Metastatic Breast Carcinoma in the Ovary (tissue), 3 donors: ENCODE measurements around a stretch of chr15.

DNA sequence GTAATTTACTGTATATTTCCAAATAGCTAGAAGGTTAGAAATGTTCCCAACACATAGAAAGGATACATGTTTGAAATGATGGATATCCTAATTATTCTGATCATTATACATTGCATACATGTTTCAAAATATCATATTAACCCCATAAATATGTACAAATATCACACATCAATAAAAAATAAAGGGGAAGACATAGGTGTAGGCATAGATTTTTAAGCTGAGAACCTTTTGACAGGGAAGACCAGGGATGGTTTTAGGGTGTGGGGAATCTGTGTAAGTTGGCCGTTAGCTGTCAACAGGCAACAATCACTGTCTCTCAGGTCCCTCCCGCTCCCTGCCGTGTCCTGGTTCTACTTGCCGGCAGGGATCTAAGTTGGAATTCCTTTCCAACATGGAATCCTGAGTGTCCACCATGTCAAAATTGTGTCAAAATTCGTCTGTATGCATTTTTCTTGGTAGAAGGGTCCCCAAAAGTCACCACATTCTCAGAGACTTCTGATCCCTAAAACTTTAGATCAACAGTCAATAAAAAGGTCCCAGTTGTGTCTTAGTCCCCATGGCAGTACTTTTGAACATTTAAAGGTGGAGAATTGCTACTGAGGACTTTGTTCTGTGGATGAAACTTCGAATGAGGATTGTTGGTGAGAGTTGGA is 122.2 kb downstream of the IGF1R start:
- PRO-cap, 3 experiments, result no peak in any of the 3 experiments

GRCh38 chr15:98867343-98867962 is 140.1 kb downstream of the PGPEP1L start:
- PRO-cap, 3 experiments, result peak in 1 of 3 experiments; most common minus-strand start chr15:98867542 (in 1)

- PRO-cap, 3 experiments, result no peak in any of the 3 experiments
These were observed 133.6 kb downstream of the PGPEP1L start for GRCh38 chr15:98873819-98874478.

DNA sequence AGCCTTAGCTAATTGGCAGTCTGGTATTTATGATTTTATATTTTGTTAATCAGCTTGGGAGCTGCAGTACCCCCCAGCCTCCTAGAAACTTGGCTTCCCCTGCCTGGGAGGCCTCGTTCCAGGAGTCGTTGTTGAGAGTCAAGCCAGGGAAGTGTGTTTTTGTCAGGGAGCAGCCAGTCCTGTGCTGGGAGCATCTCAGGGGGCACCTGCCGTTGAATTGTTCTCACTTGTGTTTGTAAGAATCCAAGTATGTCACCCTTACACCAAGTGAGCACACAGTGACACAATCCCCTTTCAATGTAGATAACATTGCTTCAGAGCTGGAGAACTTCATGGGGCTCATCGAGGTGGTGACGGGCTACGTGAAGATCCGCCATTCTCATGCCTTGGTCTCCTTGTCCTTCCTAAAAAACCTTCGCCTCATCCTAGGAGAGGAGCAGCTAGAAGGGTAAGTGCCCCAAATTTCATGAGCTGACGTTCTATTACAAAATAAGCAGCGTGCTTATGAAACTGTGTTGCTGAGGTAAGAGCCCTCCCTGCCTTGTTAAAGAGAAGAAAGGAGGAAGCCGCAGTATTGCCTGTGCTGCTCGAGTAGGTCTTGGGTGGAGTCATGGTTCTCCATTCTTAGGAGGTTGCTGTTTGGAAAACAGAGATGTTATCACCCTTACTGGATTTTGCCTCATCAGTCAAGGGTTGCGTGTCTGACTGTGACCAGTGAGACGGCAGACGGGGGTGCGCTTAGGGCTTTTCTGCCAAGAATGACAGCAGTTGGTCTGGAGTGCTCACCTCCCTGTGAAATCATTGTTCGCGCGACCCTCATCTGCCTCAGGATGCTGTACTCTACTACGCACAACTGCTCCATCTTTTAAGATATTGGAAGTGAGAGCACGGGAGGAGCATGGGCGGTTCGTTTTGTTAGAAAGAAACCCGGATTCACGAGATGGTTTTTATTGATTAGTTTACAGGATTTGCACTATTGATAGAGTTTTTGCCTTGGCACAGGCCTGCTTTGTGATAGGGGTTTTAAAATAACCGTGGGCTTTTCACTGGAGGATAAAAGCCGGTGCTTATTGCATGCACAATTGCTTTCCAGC is 108.1 kb downstream of the PGPEP1L start:
- PRO-cap, 3 experiments, result no peak in any of the 3 experiments

- PRO-cap, 3 experiments, result peak in 3 of 3 experiments; most common plus-strand start chr15:99015179 (in 3); most common minus-strand start chr15:99015043 (in 1)
These were observed 7.1 kb upstream of the PGPEP1L start for GRCh38 chr15:99014319-99015528.

- PRO-cap, 3 experiments, result no peak in any of the 3 experiments
These were observed 9.5 kb upstream of the PGPEP1L start for GRCh38 chr15:99016951-99017727.

DNA sequence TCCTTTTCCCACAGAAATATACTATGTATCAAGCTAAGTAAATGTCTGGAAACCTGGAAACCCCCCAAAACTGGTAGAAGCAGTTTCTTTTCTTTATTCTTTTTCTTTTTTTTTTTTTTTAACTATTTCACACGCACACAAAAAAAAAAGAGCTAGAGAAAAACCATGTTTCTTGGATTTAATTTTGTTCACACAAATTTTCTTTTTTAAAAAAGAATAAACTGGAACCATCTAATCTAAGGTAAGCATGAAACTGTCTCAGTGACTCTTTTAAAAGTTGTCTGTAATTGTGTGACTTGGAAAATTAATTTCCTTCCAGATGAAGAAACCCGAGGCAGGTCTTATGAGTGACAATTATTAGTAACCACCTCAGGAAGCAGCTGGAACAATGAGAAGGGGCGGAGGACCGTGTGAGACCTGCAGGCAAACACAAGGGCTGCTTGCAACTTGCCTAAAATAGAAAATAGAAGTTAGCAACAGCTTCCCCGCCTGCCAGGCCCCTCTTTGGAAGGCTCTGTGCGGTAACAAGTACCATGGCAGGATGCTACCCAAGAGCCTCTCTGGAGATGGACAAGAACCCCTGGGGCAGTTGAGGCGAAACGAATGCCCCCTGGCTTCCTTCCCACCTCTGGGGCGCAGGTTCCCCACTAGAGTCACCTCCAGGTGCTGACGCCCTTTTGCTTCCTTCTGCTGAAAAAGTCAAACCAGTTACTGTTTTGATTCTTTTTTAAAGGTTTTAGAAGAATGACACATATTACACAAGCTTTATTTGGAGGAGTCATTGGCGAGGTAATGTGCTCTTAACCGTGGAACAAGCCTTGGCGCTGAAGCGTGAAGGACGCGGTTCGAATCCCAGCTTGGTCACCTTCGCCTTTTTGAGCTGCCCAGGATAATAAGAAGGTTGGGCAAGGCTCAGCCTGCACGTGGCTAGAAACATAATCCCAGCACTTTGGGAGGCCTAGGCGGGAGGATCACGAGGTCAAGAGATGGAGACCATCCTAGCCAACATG is 47.2 kb upstream of the SYNM start:
- PRO-cap, 3 experiments, result no peak in any of the 3 experiments

GRCh38 chr15:99090254-99090832 is 14.5 kb upstream of the SYNM start:
- PRO-cap, 3 experiments, result no peak in any of the 3 experiments

DNA sequence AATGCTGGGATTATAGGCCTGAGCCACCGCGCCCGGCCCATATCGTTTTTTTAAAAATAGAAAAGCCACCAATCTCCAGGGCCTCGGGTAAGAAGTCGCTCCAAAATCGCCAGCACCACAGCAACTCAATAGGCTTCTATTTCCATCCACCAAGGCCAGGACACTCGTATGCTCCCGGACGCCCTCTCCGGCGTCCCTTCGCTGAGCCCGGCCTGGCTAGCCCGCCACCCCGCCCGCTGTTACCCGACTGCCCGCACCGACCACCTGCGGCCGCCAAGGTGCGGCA is 277 bp upstream of the SYNM start:
- PRO-cap, 3 experiments, result no peak in any of the 3 experiments

DNA sequence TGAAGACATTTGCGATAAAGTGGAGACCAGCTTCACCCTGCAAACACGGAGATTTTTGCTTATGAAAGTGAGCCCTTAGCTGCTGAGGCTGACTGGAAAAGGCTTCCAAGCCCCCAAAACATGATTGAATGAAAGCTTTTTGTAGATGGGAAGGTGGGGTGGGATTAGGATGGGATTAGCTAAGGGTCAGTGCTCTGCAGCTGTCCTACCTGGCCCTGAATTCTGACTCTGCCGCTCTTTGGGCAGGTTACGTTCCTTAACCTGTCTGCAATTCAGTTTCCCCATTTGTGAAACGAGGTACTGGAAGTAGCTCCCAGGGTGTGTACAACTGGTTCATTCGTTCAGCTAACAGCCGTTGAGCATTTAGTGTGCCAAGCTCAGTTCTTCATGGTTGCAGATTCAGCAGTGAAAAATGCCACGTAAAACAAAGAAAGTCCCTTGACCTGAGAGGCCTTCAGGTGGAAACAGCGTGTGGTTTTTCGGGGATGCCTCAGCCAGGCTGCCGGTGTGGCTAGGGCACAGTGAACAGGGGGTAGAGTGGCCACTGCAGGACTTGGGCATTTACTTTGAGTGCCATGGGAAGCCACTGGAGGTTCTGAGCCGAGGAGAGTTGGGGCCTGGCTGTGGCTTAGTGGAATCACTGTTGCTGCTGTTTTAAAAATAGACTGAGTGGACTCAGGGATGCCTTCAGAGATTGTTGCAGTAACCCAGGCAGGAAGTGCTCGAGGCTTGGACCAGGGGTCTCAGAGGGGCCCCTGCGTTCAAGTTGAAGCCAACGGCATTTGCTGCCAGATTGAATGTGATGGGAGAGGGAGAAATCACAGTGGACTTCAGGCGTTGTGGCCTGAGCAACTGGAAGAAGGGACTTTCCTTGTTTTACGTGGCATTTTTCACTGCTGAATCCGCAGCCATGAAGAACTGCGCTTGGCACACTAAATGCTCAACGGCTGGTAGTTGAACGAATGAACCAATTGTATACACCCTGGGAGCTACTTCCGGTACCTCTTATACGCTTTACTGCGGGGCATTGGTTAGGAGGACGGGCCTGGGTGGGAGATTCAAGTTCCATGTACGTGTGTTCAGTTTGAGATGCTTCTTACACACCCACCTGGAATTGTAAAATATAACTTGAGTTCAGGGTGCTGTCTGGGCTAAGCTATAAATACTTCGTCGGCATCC is 4.8 kb downstream of the SYNM start:
- PRO-cap, 3 experiments, result no peak in any of the 3 experiments

- PRO-cap, 3 experiments, result no peak in any of the 3 experiments
These were observed 22.8 kb downstream of the SYNM start for GRCh38 chr15:99127730-99127976.

DNA sequence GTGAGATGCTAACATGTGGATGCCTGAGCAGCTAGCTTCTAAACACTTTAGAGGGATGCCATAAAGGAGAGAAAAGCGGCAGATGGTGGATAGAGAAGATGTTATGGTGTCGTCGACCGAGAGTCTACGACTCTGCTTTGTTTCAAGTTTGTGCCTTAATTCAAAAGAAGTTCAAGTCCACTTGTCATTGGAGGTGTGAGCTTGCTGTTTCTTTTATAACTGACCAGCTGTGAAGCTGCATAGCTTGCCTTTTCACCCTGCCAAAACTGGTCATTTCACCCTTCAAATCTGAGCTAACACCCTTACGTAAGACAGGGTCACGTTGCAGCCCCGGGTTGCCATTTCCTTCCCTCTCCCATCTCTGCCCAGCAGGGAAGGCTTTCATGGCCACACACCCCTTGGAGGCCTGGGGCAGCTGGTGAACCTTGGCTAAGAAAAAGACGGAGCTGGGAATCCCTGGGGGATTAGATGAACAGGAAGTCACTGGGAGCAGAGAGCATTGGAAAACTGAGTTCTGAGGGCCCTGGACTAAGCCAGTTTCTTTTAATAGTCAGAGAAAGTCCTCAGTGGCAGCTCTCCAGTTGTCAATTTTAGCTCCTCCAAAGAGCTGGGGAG is 67.9 kb downstream of the TTC23 start:
- PRO-cap, 3 experiments, result no peak in any of the 3 experiments

- PRO-cap, 3 experiments, result no peak in any of the 3 experiments
These were observed 75.0 kb downstream of the LRRC28 start for GRCh38 chr15:99326252-99326750.

- PRO-cap, 3 experiments, result peak in 1 of 3 experiments; most common plus-strand start chr15:99435567 (in 1); most common minus-strand start chr15:99435156 (in 1)
These were observed 130.7 kb upstream of the MEF2A start for GRCh38 chr15:99434722-99435904.

- PRO-cap, 3 experiments, result no peak in any of the 3 experiments
These were observed 29.1 kb upstream of the MEF2A start for GRCh38 chr15:99536561-99537224.

GRCh38 chr15:99708321-99709028 is 24.8 kb downstream of the LYSMD4 start:
- PRO-cap, 3 experiments, result no peak in any of the 3 experiments

GRCh38 chr15:99878812-99879180 is 145.6 kb upstream of the LYSMD4 start:
- PRO-cap, 3 experiments, result no peak in any of the 3 experiments

GRCh38 chr15:99982950-99983862 is 250.0 kb upstream of the LYSMD4 start:
- PRO-cap, 3 experiments, result no peak in any of the 3 experiments

DNA sequence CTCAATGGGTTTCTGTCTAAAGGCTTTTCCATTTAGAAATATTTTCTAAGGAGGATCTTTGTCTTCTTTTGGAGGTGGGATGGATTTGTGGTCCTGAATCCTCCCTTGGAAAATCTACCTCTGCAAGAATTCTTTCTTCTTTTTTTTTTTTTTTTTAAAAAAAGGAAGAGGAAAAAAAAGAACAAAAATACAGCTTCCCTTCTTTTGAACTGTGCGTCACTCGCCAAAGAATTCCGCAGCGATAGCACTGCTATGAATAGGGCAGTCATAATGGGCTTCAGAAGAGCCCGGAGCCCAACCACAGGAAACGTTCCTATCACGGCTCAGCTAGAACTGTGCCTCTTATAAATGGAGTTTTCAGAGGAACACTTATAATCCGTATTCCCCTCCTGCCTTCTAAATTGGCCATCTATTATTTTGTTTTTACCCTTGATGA is 227.7 kb downstream of the ADAMTS17 start:
- PRO-cap, 3 experiments, result peak in 2 of 3 experiments; most common plus-strand start position 280 of the sequence (in 2)

DNA sequence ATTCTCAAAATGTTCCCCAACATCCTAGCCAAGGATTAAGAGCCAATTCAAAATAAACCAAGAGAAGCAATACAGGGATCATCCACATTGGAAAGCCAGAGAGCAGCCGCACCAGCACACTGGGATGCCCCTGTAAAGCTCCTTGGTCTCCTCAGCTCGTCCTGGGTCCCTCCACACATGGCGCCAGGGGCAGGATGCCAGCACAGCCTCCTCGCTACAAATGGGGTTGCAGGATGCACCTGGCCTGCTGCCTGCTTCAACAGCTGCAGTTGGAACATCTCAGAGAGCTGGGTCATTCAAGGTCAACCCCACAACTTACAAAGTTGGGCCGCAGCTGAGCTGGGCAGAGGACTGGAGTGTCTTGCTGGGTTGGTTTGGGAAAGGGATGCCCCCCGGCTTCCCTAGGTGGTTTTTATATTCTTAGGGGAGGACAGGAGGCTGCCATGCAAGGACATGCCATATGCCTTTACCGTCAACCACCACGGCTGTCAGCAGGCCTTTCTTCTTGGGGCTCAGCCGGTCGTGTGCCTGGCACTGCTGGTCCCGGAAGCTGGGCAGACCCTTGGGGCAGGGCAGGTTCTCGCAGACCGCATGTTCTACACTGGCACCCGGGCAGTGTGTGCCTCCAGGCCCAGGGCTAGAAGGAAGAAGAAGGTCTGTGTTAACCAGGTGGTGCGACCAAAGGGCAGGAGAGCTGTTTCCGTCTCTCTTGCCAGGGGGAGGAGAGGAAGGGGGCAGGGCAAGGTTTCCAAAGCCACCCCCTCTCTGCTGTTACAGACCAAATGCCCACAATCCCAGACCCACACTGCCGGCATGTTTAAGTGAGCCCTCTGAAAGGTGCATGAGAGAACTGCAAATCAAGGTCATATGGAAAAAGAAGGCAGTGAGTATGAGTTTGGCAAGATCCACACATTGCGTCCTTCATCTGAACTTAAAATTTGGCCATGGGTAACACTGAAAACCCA is 225.1 kb downstream of the ADAMTS17 start:
- PRO-cap, 3 experiments, result no peak in any of the 3 experiments